Mesenchymal stem cell of adipose (primary cell): ENCODE results near the genes JAK3 and RPL18A.

GRCh38 chr19:16875646-16876424 is 13.0 kb upstream of the F2RL3 start:
- CAGE, long polyA plus RNA = no peak

DNA sequence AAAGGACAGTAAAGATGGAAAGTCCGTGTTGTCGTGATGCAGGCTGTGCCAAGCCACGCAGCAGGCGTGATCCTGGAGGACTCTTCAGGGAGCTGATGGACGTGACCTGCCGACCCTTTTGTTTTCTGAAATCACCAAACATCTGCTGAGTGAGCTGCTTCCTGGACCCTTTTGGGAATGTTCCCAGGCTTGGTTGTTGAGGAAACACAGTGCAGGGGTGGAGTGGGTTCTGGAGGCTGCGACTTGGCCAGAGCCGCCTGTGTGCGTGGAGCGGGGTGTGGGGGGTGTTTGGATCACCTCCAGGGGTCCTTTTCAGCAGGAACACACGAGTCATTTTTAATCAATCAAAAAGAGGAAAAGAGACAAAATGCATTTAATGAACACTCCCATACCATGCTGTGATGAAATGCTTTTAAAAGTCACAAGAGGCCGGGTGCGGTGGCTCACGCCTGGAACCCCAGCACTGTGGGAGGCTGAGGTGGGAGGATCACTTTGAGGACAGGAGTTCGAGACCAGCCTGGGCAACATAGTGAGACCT is 15.5 kb upstream of the CPAMD8 start:
- CAGE, long polyA plus RNA = no peak

DNA sequence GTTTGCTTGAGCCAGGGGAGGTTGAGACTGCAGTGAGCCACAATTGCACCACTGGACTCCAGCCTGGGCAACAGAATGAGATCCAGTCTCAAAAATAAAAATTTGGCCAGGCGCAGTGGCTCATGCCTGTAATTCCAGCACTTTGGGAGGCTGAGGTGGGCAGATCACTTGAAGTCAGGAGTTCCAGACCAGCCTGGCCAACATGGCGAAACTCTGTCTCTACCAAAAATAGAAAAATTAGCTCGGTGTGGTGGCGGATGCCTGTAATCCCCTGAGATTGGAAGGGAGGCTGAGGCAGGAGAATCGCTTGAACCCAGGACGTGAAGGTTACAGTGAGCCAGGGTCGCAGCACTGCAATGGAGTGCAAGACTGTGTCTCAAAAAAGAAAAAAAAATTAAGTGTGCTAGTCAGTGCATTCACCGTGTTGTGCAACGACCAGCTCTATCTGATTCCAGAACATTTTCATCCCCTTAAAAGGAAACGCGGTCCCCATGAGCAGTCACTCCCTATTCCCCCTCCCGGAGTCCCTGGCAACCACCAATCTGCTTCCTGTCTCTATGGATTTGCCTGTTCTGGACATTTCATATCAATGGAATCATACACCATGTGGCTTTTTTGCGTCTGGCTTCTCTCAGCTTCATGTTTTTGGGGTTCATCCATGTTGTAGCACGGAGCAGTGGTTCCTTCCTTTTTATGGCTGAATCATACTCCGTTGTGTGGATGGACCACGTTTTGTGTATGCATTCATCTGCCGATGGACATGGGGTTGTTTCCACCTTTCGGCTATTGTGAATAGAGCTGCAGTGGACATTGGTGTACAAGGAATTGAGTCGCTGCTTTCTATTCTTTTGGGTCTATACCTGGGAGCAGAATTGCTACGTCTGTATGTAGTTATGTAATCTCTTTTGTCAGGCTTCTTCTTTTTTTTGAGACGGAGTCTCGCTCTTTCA is 19.6 kb downstream of the MYO9B start:
- CAGE, long polyA plus RNA = no peak

GRCh38 chr19:17114213-17115253 is 39.0 kb downstream of the MYO9B start:
- CAGE, long polyA plus RNA = no peak

- CAGE, long polyA plus RNA = no peak
Measured at GRCh38 chr19:17153961-17154600, 61.1 kb upstream of the USE1 start.

DNA sequence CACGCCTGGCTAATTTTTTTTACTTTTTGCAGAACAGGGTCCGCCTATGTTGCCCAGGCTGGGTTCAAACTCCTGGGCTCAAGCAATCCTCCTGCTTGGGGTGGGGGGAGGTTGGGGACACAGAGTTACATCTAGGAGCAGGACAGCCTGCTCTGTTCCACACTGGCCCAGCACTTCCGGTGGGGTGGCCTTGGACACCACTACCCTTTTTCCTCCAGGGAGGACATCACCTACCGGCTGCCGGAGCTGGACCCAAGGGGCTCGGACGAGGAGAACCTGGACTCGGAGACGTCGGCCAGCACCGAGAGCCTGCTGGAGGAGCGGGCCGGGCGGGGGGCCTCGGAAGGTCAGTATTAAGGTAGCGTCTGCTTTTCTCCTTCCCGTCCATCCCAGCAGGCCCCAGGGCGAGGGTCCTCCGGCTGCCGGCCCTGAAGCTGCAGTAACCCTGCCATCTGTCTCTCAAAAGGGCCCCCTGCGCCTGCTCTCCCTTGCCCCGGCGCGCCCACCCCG is 3.7 kb upstream of the USE1 start:
- CAGE, long polyA plus RNA = no peak

GRCh38 chr19:17215493-17216391 is 585 bp downstream of the USE1 start:
- CAGE, long polyA plus RNA = no peak

DNA sequence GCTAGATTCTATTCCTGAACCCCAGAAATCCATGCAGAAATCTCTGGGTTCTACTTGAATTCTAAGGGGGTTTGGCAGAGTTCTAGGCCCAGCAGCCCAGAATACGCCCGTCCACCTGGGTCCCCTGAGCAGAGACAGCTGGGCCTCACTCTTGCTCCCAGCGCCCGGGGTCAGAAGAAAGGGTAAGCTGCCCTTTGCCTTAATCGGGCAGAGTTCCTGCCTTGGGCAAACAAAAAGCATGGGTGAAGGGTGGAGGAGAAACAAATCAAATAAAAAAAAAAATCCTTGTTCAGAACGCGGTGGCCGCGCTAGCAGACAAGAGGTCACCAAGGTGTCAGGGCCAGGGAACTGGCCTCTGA is 5.8 kb downstream of the NR2F6 start:
- CAGE, long polyA plus RNA = no peak

GRCh38 chr19:17244682-17244988 is 1.1 kb downstream of the NR2F6 start:
- CAGE, long polyA plus RNA = no peak

- CAGE, long polyA plus RNA = no peak
Measured at GRCh38 chr19:17247717-17248978, 2.4 kb upstream of the NR2F6 start.

- CAGE, long polyA plus RNA = no peak
Measured at GRCh38 chr19:17260728-17261268, 3.7 kb downstream of the USHBP1 start.

DNA sequence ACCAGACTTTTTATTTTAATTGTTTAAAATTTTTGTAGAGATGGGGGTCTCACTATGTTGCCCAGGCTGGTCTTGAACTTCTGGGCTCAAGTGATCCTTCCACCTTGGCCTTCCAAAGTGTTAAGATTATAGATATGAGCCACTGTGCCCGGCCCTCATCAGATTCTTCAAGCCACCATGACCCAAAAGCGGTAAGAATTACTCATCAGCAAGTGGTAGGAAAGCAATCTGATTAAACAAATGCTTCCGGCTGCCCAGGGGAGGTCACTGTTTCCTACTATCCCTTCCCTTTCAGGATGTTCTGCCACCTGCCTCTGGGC is 7.1 kb downstream of the ABHD8 start:
- CAGE, long polyA plus RNA = no peak

DNA sequence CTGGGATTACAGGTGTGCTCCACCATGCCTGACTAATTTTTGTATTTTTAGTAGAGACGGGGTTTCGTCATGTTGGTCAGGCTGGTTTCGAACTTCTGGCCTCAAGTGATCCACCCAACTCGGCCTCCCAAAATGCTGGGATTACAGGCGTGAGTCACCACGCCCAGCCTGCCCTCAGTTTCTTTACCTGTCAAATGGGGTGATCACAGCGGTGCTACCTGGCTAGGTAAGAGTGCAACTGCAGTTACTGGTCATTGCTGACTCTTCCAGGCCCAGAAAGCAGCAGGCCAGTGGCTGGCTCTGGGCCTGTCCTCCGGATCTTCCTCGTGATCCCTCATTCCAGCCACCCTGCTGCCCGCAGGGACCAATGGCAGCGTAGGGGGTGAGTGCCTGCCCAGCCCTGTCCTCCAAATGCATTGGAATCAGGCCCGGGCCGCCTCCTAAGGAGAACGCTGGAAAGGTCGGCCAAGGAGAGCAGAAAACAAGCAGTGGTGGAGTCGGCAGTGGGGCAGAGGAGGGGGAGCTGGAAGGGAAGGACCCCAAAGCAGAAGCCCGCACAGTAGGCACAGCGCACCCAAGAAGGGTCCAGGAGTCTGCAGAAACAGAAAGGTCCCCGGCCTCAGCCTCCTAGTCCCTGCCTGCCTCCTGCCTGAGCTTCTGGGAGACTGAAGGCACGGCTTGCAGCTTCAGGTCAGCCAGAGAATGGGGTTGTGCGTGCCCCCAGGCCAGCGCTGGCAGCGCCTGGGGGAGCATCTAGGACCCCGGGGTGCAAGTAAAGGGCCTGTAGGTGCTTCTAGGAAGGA is 1.8 kb upstream of the SLC27A1 start:
- CAGE, long polyA plus RNA = no peak

- CAGE, long polyA plus RNA = no peak
Measured at GRCh38 chr19:17483926-17484539, 13.7 kb downstream of the SLC27A1 start.

DNA sequence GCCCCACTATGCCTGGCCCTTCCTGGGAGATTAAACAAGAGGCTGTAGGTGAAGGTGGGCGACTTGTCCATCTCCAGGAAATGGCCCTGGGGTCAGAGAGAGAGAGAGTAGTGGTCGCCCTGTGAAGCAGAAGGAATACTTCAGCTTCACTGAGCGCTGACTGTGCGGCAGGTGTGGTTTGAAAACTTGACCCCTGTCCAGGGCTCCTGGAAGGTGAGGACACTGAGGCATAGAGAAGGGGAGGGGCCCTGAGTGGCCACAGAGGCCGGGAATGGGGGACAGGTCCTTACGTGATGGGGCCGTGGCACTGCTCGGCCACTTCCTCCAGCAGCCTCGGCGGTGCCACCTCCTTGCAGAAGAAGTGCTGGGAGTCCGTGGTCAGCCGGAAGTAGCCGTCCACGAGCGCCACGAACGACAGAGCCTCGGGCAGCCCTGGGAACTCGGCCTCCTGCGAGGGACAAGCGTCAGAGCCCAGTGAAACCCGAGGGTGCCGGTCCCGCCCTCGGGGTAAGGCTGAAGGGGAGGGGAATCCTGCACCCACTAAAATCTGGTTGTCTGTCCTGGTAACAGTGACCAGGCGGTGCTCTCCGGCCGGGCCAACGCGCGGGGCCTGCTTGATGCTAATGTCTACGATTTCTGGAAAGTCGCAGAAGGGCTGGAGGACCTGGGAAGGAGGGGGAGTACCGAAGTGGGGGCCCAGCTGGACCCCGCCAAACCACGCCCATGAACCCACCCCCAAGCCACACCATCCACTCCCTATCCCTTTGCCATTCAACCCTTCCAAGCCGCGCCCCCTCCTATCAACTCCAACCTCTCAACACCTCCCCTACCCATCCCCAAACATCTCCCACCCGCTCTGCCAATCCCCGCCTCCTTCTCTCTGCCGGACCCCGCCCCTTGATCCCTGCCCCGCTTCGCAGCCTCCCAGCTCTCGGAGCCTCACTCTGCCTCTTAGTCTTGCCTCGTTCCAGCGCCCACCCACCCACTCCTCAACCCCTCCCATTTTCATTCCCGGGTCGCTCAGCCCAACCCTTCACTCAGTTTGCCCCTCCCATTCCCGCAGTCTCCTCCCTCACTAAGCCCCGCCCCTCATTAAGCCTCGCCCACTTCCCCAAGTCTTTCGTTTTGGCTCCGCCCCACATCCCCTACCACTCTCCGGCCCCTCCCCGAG is 6.3 kb downstream of the JAK3 start:
- CAGE, long polyA plus RNA = no peak

DNA sequence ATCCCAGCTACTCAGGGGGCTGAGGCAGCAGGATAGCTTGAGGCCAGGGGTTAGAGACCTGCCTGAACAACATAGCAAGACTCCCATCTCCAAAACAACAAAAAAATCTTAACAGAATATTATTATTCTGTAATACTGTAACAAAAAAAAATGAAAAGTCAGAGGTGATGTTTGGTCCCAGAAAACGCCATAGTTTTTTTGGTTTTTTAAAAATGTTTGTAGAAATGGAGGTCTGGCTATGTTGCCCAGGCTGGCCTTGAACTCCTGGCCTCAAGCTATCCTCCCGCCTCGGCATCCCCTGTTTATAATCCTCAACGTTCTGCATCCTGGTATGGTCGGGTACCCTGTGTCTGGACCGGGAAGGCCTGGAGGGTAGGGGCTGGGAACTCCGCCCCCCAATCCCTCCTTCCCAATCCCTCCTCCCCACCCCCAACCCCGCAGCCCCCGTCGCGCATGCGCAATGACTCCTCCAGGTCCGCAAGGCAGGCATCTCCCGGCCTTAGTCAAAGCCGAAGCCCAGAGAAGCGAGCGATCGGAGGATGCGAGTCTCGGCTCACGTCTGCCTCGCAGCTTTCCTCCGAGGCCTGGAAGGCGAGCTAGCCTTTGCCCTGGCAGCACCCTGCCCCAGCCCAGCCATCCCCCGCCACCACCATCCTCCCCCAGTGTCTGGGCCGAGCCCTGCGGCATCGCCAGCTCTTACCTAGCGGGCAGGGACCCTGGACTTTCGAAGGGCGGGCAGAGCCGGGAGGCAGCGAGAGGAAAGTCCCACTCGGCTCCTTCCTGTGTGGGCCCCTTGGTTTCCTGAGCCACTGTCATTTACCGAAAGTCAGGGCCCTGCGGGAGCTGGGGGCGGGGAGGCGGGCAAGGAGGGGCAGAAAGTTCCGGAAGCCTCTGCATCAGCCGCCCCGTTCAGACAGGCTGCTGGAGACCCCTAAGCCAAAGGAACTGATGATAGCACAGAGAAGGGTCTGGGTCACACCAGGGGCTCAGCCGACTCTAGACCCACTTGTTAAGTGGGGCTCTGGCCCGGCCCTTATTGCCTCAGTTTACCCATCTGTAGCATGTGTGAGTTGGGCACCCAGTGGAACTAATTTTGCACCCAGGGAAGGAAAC is at the start of gene JAK3:
JAK3 (minus strand) TSS at position 737 of the 1,113 bp plus-strand sequence.
- CAGE, long polyA plus RNA = no peak

DNA sequence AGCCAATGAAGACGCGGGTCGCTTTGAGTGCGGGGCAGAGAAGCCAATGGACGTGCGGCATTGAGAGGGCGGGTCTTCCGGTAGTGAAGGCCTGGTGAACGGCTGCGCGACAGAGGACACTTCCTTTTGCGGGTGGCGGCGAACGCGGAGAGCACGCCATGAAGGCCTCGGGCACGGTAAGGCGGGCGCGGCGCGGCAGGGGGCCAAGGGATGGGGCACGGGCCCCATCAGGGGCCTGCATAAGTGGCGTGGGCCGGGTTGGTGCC is at the start of gene RPL18A:
RPL18A (plus strand) TSS at position 112 of the 266 bp plus-strand sequence.
- CAGE, long polyA plus RNA = no peak

- CAGE, long polyA plus RNA = no peak
Measured at GRCh38 chr19:17864550-17864952, 4.8 kb downstream of the RPL18A start.

GRCh38 chr19:18098649-18099623 is 1.4 kb downstream of the MAST3 start:
- CAGE, long polyA plus RNA = no peak

DNA sequence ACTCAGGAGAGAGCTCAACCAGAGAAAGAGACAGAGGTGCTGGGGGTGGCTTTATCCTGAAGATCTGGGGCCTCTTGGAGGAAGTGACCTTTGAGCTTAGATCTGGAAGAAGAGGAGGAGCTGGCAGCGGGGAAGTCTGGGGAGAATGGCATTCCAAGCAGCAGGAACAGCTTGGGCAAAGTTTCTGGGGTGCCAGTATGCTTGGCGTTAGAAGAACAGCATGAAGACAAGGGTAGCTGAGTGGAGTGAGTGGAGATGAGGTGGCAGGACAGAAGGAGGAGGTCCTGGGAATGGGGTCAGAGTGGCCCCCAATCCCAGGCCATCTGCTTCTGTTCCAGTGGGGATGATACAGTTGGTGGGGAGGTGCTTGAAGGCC is 11.4 kb downstream of the MAST3 start:
- CAGE, long polyA plus RNA = no peak